ENCODE measurements around a stretch of chr18.

DNA sequence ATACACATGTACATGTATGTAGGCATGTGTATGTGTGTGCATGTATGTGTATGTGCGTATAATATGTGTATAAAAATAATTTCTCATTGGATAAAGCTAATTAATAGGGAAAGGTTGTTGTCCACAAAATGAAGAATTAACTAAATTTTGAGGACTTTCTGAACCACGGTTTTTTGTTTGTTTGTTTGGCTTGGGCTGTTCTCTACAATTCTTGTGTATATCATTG lies 529.1 kb upstream of the DCC start:
- PRO-cap, 3 experiments = no peak in any of the 3 experiments
- RAMPAGE, long total RNA, 4 experiments = no peak in any of the 4 experiments
- RRBS = no CpG with 5 or more reads among the region's 2 CpGs

- PRO-cap, 3 experiments = no peak in any of the 3 experiments
- RAMPAGE, long total RNA, 4 experiments = no peak in any of the 4 experiments
- RRBS = no CpG with 5 or more reads among the region's 18 CpGs
Observed at GRCh38 chr18:52340365-52340780, 376 bp downstream of the DCC start.

GRCh38 chr18:54232523-54232942 lies 8.1 kb upstream of the MBD2 start:
- PRO-cap, 3 experiments = no peak in any of the 3 experiments
- RAMPAGE, long total RNA, 4 experiments = no peak in any of the 4 experiments
- RRBS = no CpG with 5 or more reads among the region's 6 CpGs

- PRO-cap, 3 experiments = no peak in any of the 3 experiments
- RAMPAGE, long total RNA, 4 experiments = no peak in any of the 4 experiments
- RRBS = no CpG with 5 or more reads among the region's 1 CpG
Observed at GRCh38 chr18:54388149-54388722, 30.5 kb downstream of the C18orf54 start.

DNA sequence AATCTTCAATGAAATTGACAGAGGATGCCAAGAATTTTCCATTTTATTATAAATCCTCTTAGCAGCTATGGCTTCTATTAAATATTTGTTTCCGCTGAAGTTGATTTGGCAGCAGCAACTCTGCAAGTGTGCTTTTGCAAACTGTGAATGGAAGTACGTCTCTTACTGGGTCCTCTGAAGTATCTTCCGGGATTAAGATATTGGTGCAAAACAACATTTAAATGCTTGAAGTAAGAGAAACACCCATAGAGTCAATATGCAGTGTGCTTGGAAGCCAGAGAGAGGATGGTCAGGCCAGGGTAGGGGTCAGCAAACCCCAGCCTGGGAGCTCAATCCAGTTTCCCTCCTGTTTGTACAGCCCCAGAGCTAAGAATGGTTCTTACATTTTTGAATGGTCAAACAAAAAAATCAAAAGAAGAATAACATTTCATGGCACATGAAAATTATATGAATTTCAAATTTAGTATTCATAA lies 13.6 kb downstream of the CCDC68 start:
- PRO-cap, 3 experiments = no peak in any of the 3 experiments
- RAMPAGE, long total RNA, 4 experiments = no peak in any of the 4 experiments
- RRBS = no CpG with 5 or more reads among the region's 3 CpGs

- PRO-cap, 3 experiments = peak in 3 of 3 experiments; most common plus-strand start chr18:55319756 (in 3); most common minus-strand start chr18:55319687 (in 1)
- RAMPAGE, long total RNA, 4 experiments = no peak in any of the 4 experiments
- RRBS = no CpG with 5 or more reads among the region's 4 CpGs
Observed at GRCh38 chr18:55319356-55319933, 268.5 kb downstream of the TCF4 start.

GRCh38 chr18:55406521-55407103 lies 181.4 kb downstream of the TCF4 start:
- PRO-cap, 3 experiments = no peak in any of the 3 experiments
- RAMPAGE, long total RNA, 4 experiments = no peak in any of the 4 experiments
- RRBS = no CpG with 5 or more reads among the region's 18 CpGs

DNA sequence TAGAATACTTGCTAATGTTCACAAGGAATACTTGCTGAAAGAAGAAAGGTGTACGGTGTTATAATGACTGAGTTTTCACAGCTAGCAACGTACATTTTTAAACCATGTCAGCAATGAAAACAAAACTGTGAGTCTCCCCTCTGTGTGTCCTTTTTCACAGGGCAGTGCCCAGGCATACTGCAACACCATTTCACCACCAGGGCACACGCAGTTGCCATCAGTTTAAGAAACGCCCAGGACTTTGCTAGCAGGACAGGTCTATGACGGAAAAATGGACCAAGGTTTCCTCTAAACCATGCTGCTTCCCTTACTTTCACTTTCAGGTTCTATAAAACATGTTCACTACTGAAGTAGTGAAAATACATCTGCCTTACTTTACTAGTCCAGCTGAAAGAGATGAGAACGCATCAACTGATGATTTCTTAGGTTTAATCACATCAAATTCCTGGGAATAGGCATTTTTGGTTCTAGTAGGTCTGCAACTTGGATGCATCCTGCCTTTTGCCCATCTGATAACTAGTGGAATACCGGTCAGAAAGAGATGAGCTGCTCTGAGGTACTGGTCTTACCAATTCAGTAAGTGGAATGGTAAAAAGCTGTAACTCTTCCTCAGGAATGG lies 110.5 kb downstream of the TCF4 start:
- PRO-cap, 3 experiments = peak in 3 of 3 experiments; most common plus-strand start position 378 of the sequence (in 3); most common minus-strand start position 166 of the sequence (in 1)
- RAMPAGE, long total RNA, 4 experiments = no peak in any of the 4 experiments
- RRBS = no CpG with 5 or more reads among the region's 7 CpGs

- PRO-cap, 3 experiments = no peak in any of the 3 experiments
- RAMPAGE, long total RNA, 4 experiments = no peak in any of the 4 experiments
- RRBS = no CpG with 5 or more reads among the region's 30 CpGs
Observed at GRCh38 chr18:55892689-55893784, 305.0 kb upstream of the TCF4 start.

DNA sequence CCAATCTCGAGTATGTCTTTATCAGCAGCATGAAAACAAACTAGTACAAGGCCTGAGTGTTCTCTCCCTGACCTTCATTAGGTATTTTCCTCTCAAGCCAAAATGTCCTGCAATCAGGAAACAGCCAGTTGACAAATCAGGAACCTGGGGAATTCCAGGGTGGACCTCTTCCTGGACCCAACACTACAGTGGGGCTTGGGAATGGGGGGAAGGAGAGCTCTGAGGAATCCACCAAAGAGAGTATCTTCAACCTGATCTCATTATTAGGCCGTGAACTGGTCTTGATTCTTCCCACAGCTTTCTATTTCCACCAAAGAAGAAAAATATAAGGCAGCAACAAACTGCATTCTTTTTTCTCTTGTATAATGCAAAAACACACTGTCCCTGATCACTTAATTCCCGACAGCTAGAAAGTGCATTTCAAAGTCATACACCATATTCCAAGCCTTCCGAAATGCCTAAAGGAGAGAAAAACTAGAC lies 129.6 kb downstream of the TXNL1 start:
- PRO-cap, 3 experiments = no peak in any of the 3 experiments
- RAMPAGE, long total RNA, 4 experiments = no peak in any of the 4 experiments
- RRBS = no CpG with 5 or more reads among the region's 4 CpGs

DNA sequence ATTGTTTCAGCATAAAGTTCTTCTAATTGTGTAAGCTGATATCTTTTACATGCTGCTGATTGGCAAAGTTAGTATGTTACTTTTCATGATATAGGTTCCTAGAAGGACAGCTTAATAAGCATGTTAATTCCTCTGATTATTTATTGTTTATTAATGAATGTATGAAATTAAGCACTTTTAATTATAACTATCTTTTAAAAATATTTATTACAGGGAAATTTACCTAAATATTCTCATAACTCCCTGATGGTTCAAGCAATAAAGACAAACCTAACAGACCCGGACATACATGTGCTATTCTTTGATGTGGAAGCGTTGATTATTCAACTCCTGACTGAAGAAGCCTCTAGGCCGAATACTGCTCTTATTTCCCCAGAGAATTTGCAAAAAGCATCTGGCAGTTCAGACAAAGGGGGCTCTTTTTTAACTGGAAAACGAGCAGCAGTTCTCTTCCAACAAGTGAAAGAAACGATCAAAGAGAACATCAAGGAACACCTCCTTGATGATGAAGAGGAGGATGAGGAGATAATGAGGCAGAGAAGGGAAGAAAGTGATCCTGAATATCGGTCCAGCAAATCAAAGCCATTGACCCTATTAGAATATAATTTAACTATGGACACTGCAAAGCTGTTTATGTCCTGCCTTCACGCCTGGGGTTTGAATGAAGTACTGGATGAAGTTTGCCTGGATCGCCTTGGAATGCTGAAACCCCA lies 105.4 kb downstream of the WDR7 start:
- PRO-cap, 3 experiments = no peak in any of the 3 experiments
- RAMPAGE, long total RNA, 4 experiments = no peak in any of the 4 experiments
- RRBS = no CpG with 5 or more reads among the region's 8 CpGs

- PRO-cap, 3 experiments = no peak in any of the 3 experiments
- RAMPAGE, long total RNA, 4 experiments = no peak in any of the 4 experiments
- RRBS = no CpG with 5 or more reads among the region's 11 CpGs
Observed at GRCh38 chr18:57432976-57433916, 1.9 kb upstream of the ONECUT2 start.

GRCh38 chr18:57434245-57434580 lies 961 bp upstream of the ONECUT2 start:
- PRO-cap, 3 experiments = no peak in any of the 3 experiments
- RAMPAGE, long total RNA, 4 experiments = no peak in any of the 4 experiments
- RRBS = 2% methylated on average over 8 of the region's 16 CpGs

DNA sequence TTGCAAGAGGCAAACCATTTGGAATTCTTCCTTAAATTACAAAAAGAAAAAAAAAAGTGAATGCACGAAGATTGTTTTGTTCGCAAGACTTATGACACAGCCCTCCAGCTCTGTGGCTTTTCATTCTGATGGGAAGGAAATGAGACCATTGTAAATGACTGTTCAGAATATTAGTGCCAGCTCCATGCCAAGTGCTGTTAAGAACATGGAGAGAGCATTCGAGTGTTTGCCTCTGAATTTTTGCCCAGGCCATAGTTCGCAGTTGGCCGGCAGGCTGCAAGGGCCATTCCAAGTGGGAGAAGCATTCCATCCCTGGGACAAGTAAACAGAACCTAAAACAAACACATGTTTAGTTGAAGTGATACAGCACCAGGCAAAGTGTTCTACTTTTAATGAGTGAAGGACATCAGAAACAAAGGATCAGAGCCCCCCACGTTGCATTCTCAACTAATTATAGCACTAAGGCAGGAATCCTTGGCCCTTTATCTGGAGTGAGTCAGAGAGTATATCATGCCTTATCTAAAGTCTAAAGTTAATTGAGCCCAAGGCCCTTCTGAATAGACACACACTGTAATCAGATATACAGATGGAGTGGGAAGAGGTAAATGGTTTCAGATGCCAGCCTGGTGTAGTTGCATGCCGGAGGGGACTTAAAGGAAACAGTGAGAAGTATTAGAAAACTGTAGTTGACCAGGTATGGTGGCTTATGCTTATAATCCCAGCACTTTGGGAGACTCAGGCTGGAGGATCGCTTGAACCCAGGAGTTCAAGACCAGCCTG lies 53.2 kb downstream of the NEDD4L start:
- PRO-cap, 3 experiments = no peak in any of the 3 experiments
- RAMPAGE, long total RNA, 4 experiments = no peak in any of the 4 experiments
- RRBS = no CpG with 5 or more reads among the region's 8 CpGs

- PRO-cap, 3 experiments = no peak in any of the 3 experiments
- RAMPAGE, long total RNA, 4 experiments = no peak in any of the 4 experiments
- RRBS = no CpG with 5 or more reads among the region's 10 CpGs
Observed at GRCh38 chr18:58128588-58129022, 84.6 kb downstream of the NEDD4L start.

- PRO-cap, 3 experiments = no peak in any of the 3 experiments
- RAMPAGE, long total RNA, 4 experiments = no peak in any of the 4 experiments
- RRBS = no CpG with 5 or more reads among the region's 5 CpGs
Observed at GRCh38 chr18:58206392-58206836, 162.4 kb downstream of the NEDD4L start.

- PRO-cap, 3 experiments = no peak in any of the 3 experiments
- RAMPAGE, long total RNA, 4 experiments = no peak in any of the 4 experiments
- RRBS = no CpG with 5 or more reads among the region's 3 CpGs
Observed at GRCh38 chr18:58215939-58216667, 172.1 kb downstream of the NEDD4L start.

GRCh38 chr18:58268673-58269243 lies 224.7 kb downstream of the NEDD4L start:
- PRO-cap, 3 experiments = no peak in any of the 3 experiments
- RAMPAGE, long total RNA, 4 experiments = no peak in any of the 4 experiments
- RRBS = no CpG with 5 or more reads among the region's 4 CpGs

DNA sequence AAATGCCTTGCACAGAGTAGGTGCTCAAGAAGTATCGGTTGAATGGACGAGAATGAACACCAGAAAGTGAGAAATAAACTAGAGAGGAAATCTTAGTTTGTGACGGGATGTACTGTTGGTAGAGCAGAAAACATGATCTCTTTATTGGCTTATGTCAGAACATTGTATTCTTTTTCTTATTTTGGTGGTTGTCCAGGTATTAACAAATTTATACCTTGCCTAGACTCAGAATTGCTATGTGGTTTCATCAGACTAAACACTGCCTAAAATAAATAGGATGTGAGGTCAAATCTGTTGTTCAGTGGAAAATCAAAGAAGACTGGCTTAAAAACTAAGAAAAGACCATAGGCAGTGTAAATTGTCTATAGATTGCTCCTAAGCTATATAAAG lies 266.2 kb downstream of the ALPK2 start:
- PRO-cap, 3 experiments = no peak in any of the 3 experiments
- RAMPAGE, long total RNA, 4 experiments = no peak in any of the 4 experiments
- RRBS = no CpG with 5 or more reads among the region's 3 CpGs

DNA sequence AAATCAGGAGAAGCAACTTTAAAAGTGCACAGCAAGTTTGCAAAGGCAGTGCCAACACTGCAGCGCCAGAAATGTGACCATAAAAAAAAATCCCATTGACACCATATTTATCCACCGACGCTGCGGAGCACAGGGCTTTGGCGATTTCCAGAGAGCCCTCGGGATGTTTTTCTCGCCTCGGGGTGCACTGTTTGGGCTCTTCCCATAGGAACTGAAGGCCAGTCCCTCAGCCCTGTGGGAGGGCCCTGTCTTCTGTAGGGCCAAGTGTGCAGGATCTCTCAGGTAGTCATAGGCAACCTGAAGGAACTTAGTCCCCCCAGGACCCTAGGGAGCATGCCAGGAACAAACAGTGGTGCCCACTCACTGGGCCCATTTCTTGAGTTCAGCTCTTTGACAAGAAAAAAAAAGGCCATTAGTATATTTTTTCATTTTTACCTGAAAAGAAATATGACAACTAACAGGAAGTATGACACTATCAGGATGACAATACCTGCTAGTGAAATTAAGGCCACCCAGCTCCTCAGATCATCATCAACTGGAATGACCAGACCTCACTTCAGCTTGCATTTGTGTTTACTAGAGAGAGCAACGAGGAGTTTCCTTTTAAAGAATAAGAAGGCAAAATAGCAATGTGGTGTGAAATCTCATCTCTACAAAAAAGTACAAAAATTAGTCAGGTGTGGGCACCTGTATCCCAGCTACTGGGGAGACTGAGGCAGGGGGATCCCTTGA lies 184.6 kb downstream of the ALPK2 start:
- PRO-cap, 3 experiments = no peak in any of the 3 experiments
- RAMPAGE, long total RNA, 4 experiments = no peak in any of the 4 experiments
- RRBS = no CpG with 5 or more reads among the region's 9 CpGs